Peyer's patch (tissue), 4 donors: ENCODE measurements around a stretch of chr18.

DNA sequence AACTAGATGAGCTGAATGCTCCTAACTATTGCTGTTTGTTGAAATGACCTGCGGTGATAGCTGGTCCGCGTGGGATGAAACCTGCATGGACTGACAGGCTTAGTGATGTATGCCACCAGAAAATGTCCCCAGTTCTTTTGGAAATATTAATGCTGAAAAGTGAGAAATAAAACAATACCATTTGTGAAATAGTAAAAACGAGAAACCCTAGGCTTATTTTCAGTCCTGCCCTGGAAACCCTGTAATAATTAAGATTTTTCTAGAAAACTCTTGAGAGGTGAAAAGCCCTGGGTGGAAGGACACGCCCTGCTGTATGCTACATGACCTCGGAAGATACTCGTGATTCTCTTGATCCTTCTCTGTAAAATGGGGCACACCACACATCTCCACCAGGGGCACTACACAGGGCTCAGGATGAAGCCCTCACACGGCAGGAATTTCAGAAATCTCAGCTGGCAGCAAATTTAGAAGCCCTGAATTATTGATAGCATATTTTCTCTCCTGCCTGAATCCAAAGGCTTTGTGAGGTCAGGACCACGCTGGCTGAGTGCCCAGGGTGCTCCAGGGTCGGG is 42.3 kb upstream of the GALR1 start:
- PRO-cap: no peak
- RAMPAGE, long total RNA, 4 experiments: no peak in any of the 4 experiments

DNA sequence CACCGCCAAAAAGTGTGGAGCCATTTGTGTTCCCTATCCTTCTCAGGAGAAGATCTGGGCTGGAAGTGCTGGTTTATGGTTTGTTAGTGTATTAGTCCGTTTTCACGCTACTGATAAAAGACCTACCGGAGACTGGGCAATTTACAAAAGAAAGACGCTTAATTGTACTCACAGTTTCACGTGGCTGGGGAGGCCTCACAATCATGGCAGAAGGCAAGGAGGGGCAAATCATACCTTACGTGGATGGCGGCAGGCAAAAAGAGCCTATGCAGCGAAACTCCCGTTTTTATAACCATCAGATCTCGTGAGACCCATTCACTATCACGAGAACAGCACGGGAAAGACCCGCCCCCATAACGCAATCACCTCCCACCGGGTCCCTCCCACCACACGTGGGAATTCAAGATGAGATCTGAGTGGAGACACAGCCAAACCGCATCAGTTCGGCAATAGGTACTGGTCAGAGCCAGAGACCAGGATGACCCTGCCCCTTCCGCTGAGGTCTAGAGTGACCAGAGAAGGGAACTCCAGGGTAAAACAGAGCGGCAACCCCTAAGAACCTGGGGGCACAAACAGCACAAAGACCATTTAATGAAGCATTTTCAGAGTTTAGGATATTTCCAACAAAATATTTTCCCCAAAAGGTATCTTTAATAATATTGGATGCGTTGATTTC is 744.0 kb downstream of the GALR1 start:
- PRO-cap: no peak
- RAMPAGE, long total RNA, 4 experiments: no peak in any of the 4 experiments

DNA sequence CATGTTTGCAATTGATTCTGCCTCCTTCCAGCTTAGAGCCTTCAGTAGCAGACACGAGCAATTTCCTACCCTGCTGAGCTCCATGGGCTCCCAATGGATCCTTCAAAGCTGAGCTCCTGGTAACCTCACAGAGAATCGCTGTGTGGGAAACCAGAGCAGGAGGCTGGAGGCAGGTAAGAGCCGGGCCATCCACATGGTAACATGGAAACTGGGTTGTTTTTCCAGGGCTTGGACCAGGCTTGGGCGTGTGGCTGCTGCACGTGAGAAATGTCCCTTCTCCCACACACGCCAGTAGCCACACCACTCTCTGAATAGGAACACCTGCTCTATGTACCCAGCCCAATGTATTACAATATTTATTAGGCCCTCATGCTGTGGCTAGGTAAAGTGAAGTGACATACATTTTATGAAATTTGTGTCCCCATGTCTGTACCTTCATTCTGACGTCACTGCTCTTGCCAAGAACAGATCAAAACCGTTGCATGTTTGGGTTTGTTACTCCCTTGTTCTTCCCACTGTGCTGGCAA is 436.6 kb upstream of the SALL3 start:
- PRO-cap: unidirectional peak, plus-strand start at position 236 of the sequence
- RAMPAGE, long total RNA, 4 experiments: no peak in any of the 4 experiments

DNA sequence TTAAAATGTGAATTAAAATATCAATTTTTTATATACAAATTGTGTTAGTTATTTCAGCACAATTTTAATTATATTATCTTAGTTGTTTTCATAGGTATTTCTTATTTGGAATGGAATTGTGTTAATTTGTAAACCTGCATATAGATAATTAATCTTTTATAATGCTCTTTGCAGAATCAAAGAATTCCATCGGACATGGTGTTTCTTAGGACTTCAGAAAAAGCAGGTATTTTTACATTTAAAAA is 85.1 kb downstream of the ATP9B start:
- PRO-cap: no peak
- RAMPAGE, long total RNA, 4 experiments: no peak in any of the 4 experiments

DNA sequence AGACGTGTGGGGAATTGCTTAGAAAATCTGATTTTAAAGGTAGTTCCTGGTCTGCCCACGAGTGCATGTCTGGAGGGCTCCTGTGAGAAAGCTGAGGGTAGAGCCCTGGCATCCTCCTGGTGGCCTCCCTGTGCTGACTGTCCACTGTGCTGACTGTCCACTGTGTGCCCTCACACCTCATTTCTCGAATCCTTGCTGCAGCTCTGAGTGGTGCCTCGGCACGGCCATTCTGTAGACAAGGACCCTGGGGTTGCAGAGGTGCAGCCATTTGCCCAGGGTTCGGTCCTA is 69.1 kb upstream of the NFATC1 start:
- PRO-cap: no peak
- RAMPAGE, long total RNA, 4 experiments: no peak in any of the 4 experiments

DNA sequence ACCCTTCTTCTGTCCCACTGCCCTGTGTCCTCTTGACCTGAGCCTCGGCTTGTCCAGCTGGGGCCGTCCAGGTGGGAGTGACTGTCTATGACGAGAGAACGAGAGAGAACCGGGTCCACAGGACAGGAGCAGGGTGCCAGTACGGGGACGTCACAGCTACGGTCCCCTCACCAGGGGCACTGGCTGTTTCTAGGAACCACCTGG is 13.0 kb upstream of the NFATC1 start:
- PRO-cap: no peak
- RAMPAGE, long total RNA, 4 experiments: no peak in any of the 4 experiments

GRCh38 chr18:79435870-79436290 is 40.1 kb downstream of the NFATC1 start:
- PRO-cap: no peak
- RAMPAGE, long total RNA, 4 experiments: no peak in any of the 4 experiments

- PRO-cap: no peak
- RAMPAGE, long total RNA, 4 experiments: no peak in any of the 4 experiments
Observed at GRCh38 chr18:79458312-79458942, 62.7 kb downstream of the NFATC1 start.

GRCh38 chr18:79464871-79466183 is 69.6 kb downstream of the NFATC1 start:
- PRO-cap: bidirectional peak, plus-strand start at chr18:79465563, minus-strand start at chr18:79465431; bidirectional peak, plus-strand start at chr18:79465944, minus-strand start at chr18:79465869
- RAMPAGE, long total RNA, 4 experiments: no peak in any of the 4 experiments

DNA sequence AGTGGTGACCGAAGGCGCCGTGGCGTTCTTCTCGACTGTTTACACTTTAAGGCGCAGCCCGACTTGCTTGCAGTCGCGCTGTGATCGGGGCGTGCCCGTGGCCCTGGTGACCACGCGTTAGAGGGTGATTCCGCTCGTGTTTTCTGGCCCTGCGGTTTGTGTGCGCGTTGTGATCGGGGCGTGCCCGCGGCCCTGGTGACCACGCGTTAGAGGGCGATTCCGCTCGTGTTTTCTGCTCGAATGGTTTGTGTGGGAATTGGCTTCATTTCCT is 91.9 kb downstream of the NFATC1 start:
- PRO-cap: no peak
- RAMPAGE, long total RNA, 4 experiments: no peak in any of the 4 experiments

- PRO-cap: unidirectional peak, minus-strand start at chr18:79524597
- RAMPAGE, long total RNA, 4 experiments: no peak in any of the 4 experiments
Observed at GRCh38 chr18:79524204-79525176, 128.8 kb downstream of the NFATC1 start.

DNA sequence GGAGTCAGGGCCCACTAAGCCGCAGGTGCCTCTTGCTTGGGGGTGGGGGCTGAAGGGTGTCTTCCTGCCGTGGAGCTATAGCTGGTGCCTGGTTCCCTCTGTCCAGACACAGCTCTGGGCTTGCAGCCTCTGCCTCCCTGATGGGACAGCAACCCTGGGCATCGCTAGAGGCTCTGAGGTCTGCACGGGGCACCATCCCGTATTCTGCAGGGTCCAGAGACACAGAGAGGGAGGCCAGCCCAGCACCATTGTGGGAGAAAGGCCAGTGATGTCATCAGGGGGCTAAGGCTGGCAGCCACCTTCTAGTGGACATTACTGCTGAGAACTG is 101.4 kb upstream of the CTDP1 start:
- PRO-cap: no peak
- RAMPAGE, long total RNA, 4 experiments: no peak in any of the 4 experiments

- PRO-cap: no peak
- RAMPAGE, long total RNA, 4 experiments: no peak in any of the 4 experiments
Observed at GRCh38 chr18:79616646-79617649, 62.7 kb upstream of the CTDP1 start.

- PRO-cap: unidirectional peak, minus-strand start at chr18:79681892
- RAMPAGE, long total RNA, 4 experiments: no peak in any of the 4 experiments
Observed at GRCh38 chr18:79681433-79682227, 2.0 kb downstream of the CTDP1 start.

- PRO-cap: no peak
- RAMPAGE, long total RNA, 4 experiments: no peak in any of the 4 experiments
Observed at GRCh38 chr18:79684020-79684633, 4.5 kb downstream of the CTDP1 start.

- PRO-cap: unidirectional peak, plus-strand start at chr18:79692967
- RAMPAGE, long total RNA, 4 experiments: no peak in any of the 4 experiments
Observed at GRCh38 chr18:79692597-79693035, 13.0 kb downstream of the CTDP1 start.

DNA sequence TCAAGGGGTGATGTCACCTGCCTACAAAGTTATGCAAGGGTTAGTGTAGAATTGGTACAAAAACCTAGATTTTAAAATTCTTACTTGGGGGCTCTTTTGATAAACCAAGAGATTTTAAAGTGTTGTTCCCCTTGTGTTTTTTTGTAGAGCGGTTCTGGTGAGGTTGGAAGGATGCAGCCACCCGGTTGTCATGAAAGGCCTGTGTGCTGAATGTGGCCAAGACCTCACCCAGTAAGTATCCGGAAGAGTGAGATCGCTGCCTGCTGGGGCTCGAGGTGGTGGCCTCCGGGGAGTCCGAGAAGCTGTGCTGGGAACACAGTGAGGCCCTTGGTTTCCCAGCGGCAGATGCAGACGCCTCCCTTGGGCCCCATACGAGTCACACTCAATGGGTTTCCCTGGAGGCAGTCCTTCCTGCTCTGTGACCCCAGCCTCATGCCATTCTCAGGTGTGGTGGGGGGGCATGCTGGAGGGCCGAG is 15.5 kb downstream of the CTDP1 start:
- PRO-cap: no peak
- RAMPAGE, long total RNA, 4 experiments: no peak in any of the 4 experiments

- PRO-cap: no peak
- RAMPAGE, long total RNA, 4 experiments: no peak in any of the 4 experiments
Observed at GRCh38 chr18:79744741-79745068, 53.0 kb upstream of the KCNG2 start.

GRCh38 chr18:79937877-79938663 is 13.4 kb downstream of the SLC66A2 start:
- PRO-cap: no peak
- RAMPAGE, long total RNA, 4 experiments: no peak in any of the 4 experiments

DNA sequence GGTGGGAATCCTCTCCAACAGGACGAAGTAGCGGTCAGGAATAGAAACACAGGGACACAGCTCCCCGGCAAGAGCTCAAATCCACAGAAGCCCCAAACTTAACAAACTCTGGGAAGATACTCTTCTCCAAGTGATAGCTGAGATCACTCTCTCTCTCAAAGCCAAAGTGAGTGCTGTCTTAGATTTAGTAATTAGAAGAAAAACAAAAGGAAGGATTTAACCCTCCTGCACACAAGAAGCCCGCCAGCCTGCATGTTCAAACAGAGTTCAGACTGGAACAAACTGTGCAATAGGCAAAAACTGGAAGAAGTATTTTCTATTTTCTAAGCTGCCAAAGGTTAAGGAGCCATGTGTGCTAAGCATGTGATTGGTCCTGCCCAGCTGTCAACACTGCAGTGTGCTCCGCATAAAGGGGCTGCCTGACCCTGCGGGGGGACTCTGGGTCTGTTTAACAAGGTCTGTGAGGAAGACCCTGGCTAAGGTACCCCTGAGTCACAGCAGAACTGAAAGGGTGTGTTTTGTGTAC is 9.0 kb downstream of the SLC66A2 start:
- PRO-cap: no peak
- RAMPAGE, long total RNA, 4 experiments: no peak in any of the 4 experiments